Endothelial cell of umbilical vein (primary cell): ENCODE measurements around a stretch of chr4.

DNA sequence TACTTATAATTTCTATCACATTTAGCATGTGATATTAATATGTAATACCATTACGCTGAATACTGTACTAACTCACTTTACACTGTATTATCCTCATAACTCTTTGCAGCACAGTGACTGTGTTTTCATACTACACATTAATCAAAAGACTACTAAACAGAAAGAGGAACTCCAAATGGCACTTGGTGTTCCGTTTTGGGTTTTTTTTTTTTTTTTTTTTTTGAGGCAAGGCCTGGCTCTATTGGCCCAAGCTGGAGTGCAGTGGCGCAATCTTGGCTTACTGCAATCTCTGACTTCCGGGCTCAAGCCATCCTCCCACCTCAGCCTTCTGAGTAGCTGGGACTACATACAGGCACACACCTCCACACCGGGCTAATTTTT is 10.8 kb downstream of the KLHL8 start:
- PRO-cap = no peak
CAGE:
- cytosol, long polyA minus RNA = no peak
- cytosol, long polyA plus RNA = no peak
- long polyA plus RNA = no peak
- nucleus, long polyA minus RNA = no peak
- nucleus, long polyA plus RNA = no peak

DNA sequence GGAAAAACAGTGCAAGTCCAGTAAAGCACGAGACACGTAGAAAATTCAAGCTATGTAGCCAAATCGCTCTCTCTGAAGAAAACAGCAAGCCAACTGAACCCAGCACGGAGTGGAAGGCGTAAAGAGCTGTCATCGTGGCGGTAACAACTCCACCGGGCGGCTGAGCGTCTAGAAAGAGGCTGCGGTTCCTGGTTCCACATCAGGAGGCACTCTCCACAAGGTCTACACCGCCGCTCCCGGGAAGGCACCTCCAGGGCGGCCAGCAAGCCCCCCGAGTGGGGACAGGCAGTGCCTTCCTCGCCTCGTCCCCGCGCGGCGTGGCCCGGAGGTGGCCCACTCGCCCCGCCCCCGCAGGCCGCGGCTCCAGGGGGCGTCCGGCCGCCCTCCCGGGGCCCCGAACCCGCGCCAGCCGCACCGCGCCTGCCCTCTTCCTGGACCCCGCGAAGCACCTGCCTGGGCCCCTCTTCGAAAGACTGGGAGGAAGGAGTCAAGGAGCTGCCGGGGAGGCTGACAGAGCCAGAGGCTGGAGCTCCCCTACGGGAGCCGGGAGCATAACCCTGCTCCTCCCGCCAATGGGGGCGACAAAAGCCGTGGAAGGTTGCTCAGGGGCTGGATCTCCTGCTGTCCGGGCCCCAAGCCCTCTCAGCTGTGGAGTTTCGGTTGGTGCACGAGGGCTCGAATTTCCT is 689 bp downstream of the KLHL8 start:
- PRO-cap = bidirectional peak, plus-strand start at position 519 of the sequence, minus-strand start at position 277 of the sequence
CAGE:
- cytosol, long polyA minus RNA = no peak
- cytosol, long polyA plus RNA = no peak
- long polyA plus RNA = no peak
- nucleus, long polyA minus RNA = no peak
- nucleus, long polyA plus RNA = no peak

DNA sequence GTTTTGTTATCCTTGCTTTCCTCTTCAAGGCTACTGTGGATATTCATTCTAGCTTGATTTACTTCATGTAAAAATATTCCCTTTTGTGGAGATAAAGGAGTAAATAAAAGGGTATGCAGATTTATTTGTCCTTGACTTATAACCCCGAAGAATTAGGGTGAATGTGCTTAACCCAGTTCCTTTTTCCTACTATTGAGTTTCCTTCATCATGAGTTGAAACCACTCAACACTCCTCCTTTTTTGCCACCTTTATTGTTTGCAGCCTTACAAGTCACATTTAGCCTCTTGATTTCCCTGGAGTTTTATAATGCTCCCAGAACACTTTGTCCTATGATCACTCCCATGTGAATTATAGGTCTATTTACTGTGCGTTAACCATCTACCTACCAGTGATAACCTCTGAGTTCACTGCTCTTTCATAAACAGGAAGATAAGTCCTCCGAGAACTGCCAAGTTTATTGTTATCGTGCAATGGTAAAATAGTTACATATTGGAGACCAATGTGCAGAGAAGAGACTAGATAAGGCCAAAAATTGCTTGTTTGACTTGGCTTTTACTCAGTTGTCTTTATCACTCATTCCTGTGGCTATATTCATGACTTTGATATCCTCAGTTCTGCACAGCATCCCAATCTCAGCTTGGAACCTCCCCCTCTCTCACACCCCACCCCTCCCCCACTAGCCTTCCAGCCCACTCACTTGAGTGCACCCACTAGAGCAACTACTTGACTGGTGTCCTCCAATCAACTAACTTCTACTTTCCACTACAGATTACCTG is 13.0 kb upstream of the NUDT9 start:
- PRO-cap = no peak
CAGE:
- cytosol, long polyA minus RNA = no peak
- cytosol, long polyA plus RNA = no peak
- long polyA plus RNA = no peak
- nucleus, long polyA minus RNA = no peak
- nucleus, long polyA plus RNA = no peak

GRCh38 chr4:87417012-87417467 is 5.3 kb upstream of the NUDT9 start:
- PRO-cap = no peak
CAGE:
- cytosol, long polyA minus RNA = no peak
- cytosol, long polyA plus RNA = no peak
- long polyA plus RNA = no peak
- nucleus, long polyA minus RNA = no peak
- nucleus, long polyA plus RNA = no peak

- PRO-cap = no peak
CAGE:
- cytosol, long polyA minus RNA = no peak
- cytosol, long polyA plus RNA = no peak
- long polyA plus RNA = no peak
- nucleus, long polyA minus RNA = no peak
- nucleus, long polyA plus RNA = no peak
These were observed 3.2 kb downstream of the SPARCL1 start for GRCh38 chr4:87526001-87526355.

DNA sequence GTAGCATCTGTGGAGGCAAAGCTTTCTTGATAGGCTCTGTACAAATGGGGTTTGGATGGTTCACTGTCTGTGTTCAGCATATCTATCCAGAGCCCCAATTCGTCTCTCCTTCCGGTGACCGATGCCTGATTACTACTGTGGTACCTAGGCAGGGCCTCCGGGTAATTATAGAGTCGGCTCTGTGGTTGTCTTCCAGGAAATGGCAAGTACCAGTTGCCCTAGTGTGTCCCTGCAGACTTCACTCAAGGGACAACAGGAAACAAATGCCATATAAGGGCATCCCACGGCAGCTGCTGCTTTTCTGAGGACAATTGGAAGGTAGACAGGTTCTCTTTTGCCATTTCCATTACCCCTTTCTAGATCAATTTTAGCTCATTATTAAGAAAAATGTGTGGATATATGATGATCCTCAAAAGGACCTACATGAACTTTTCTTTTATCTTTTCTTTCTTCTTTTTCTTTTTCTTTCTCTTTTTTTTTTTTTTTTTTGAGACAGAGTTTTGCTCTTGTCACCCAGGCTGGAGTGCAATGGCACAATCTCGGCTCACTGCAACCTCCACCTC is 30.4 kb upstream of the SPARCL1 start:
- PRO-cap = no peak
CAGE:
- cytosol, long polyA minus RNA = no peak
- cytosol, long polyA plus RNA = no peak
- long polyA plus RNA = no peak
- nucleus, long polyA minus RNA = no peak
- nucleus, long polyA plus RNA = no peak

- PRO-cap = no peak
CAGE:
- cytosol, long polyA minus RNA = no peak
- cytosol, long polyA plus RNA = no peak
- long polyA plus RNA = no peak
- nucleus, long polyA minus RNA = no peak
- nucleus, long polyA plus RNA = no peak
These were observed 54.0 kb upstream of the IBSP start for GRCh38 chr4:87745265-87745774.

DNA sequence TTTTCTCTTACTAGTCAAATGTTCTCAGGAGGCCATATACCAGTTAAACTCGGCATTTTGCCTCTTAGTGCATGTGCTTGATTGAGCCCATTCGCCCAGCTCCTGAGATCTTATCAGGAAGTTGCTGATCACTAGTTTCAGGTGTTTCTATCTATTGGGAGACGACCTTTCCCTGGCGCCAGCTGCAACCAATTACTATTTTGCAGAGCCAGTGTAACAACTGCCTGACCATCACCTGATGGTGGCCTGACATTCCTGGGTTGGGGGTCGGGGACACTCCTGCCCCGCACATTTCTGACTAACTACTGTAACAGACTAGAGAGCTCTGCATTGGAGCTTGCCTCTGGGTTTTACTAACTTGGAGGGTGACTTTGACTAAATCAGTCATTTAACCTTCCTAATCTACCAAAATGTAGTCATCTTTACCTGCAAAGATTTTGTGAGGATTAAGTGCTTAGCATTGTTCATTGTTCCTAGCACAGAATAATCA is 37.5 kb upstream of the ABCG2 start:
- PRO-cap = no peak
CAGE:
- cytosol, long polyA minus RNA = no peak
- cytosol, long polyA plus RNA = no peak
- long polyA plus RNA = no peak
- nucleus, long polyA minus RNA = no peak
- nucleus, long polyA plus RNA = no peak

- PRO-cap = no peak
CAGE:
- cytosol, long polyA minus RNA = no peak
- cytosol, long polyA plus RNA = no peak
- long polyA plus RNA = no peak
- nucleus, long polyA minus RNA = no peak
- nucleus, long polyA plus RNA = no peak
These were observed 39.3 kb downstream of the PPM1K start for GRCh38 chr4:88244759-88245700.

- PRO-cap = bidirectional peak, plus-strand start at chr4:88591925, minus-strand start at chr4:88591922
CAGE:
- cytosol, long polyA minus RNA = no peak
- cytosol, long polyA plus RNA = no peak
- long polyA plus RNA = no peak
- nucleus, long polyA minus RNA = no peak
- nucleus, long polyA plus RNA = no peak
These were observed 662 bp upstream of the HERC3 start for GRCh38 chr4:88591560-88592075.

- PRO-cap = bidirectional peak, plus-strand start at chr4:88613728, minus-strand start at chr4:88613565
CAGE:
- cytosol, long polyA minus RNA = no peak
- cytosol, long polyA plus RNA = no peak
- long polyA plus RNA = no peak
- nucleus, long polyA minus RNA = no peak
- nucleus, long polyA plus RNA = no peak
These were observed 21.1 kb downstream of the HERC3 start for GRCh38 chr4:88613089-88613991.

DNA sequence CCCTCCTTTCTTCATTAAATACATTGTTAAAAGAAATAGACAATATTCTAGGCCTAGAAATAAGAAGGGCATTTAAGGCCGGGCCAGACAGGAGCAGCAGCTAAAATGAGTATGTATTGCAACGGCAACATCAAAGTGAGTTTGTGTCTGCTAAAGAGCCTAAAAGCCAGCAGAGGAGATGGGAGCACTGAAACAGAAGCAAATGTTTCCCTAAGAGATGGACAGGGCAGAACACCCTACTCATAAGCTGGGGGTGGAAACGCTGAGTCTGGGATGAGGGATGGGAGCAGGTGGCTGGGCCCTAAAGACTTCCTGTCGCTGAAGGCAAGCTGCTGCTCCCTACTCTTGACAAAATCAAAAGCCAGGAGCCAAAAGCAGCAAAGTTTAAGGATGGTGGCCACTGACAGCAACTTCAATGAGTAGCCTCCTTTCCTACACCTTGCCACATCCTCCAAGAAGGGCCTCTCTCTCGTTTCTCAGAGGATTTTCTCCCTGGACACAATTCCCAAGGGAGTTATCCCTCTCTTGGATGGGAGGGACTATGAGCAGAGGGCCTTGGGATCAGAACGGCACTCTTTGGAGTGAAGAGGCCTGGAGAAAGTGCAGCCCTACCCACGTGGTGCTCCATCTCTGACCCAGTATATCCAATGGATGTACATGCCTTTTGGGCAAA is 40.6 kb upstream of the NAP1L5 start:
- PRO-cap = no peak
CAGE:
- cytosol, long polyA minus RNA = no peak
- cytosol, long polyA plus RNA = no peak
- long polyA plus RNA = no peak
- nucleus, long polyA minus RNA = no peak
- nucleus, long polyA plus RNA = no peak

GRCh38 chr4:88771671-88772411 is 74.2 kb upstream of the NAP1L5 start:
- PRO-cap = no peak
CAGE:
- cytosol, long polyA minus RNA = no peak
- cytosol, long polyA plus RNA = no peak
- long polyA plus RNA = no peak
- nucleus, long polyA minus RNA = no peak
- nucleus, long polyA plus RNA = no peak

- PRO-cap = no peak
CAGE:
- cytosol, long polyA minus RNA = no peak
- cytosol, long polyA plus RNA = no peak
- long polyA plus RNA = no peak
- nucleus, long polyA minus RNA = no peak
- nucleus, long polyA plus RNA = no peak
These were observed 118.8 kb upstream of the NAP1L5 start for GRCh38 chr4:88816458-88816894.

DNA sequence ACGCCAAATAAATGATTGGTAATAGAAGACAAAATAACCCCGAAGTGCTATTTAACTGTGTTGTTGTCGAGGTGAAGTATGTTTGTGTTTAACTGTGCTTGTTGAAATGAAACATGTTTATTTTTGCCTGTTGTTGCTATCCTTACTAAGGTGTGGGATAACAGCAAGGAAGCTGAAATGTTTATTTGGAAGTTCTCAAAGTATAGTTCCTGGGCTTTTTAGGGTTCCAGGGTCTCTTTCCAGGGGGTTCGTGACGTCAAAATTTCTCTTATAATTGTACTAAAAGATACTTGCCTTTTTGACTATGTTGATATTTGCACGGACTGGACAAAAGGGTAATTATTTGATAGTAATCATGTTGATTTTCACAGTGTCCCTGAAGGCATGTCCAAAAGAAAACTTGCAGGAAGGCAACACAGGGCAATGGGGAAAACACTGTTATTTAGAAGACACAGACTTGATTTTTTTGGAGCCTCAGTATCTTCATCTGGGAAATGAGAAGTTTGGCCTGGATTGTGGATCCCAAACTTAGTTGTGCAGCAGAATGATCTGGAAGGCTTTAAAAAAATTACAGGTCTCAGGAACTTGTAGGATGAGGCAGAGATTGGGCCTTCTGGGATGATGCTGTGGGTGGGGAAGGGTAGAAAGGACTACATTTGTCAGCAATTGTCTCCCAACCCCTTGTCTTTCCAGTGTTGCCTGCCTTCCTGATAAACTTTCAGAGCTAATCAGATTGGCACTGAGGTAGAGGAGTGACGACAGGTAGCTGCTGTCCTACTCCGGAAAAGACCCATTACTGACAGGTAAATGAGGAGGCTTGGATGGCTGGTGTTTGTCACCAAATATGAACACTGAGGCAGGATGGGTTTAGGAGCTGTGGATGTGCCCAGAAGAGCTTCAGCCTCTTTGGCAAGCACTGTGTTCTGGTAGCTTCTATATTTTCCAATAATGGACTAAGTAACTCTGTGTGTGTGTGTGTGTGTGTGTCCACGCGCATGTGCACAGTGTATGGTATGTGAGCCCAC is 33.1 kb downstream of the GPRIN3 start:
- PRO-cap = no peak
CAGE:
- cytosol, long polyA minus RNA = no peak
- cytosol, long polyA plus RNA = no peak
- long polyA plus RNA = no peak
- nucleus, long polyA minus RNA = no peak
- nucleus, long polyA plus RNA = no peak

DNA sequence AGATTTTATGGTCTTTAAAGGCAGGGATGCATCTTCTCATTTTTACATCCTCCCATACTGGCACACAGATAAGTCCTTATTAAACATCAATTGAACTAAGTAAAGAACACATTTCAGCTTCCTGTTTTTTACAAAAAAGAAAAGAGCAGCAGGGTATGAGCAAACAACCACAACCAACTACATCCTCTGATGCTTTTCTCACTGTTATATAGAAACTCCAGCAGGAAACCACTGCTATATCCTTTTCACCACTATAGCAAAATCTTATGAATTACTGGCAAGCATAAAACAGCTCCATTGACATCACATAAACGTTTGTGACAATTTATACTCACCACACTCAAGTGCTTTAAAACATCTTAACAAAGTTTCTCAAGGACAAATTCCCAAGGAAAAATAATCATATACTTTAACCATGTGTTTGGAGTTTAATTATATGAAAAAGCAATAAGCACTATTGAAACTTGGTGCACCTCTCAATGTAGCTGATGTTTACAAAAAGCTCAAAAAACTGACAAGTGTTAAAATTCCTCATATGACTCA is 13.0 kb downstream of the GPRIN3 start:
- PRO-cap = no peak
CAGE:
- cytosol, long polyA minus RNA = no peak
- cytosol, long polyA plus RNA = no peak
- long polyA plus RNA = no peak
- nucleus, long polyA minus RNA = no peak
- nucleus, long polyA plus RNA = no peak

- PRO-cap = no peak
CAGE:
- cytosol, long polyA minus RNA = no peak
- cytosol, long polyA plus RNA = no peak
- long polyA plus RNA = no peak
- nucleus, long polyA minus RNA = no peak
- nucleus, long polyA plus RNA = no peak
These were observed 1.8 kb downstream of the GPRIN3 start for GRCh38 chr4:89305713-89306350.

- PRO-cap = no peak
CAGE:
- cytosol, long polyA minus RNA = no peak
- cytosol, long polyA plus RNA = no peak
- long polyA plus RNA = no peak
- nucleus, long polyA minus RNA = no peak
- nucleus, long polyA plus RNA = no peak
These were observed 91.3 kb downstream of the SNCA start for GRCh38 chr4:89745602-89746057.

DNA sequence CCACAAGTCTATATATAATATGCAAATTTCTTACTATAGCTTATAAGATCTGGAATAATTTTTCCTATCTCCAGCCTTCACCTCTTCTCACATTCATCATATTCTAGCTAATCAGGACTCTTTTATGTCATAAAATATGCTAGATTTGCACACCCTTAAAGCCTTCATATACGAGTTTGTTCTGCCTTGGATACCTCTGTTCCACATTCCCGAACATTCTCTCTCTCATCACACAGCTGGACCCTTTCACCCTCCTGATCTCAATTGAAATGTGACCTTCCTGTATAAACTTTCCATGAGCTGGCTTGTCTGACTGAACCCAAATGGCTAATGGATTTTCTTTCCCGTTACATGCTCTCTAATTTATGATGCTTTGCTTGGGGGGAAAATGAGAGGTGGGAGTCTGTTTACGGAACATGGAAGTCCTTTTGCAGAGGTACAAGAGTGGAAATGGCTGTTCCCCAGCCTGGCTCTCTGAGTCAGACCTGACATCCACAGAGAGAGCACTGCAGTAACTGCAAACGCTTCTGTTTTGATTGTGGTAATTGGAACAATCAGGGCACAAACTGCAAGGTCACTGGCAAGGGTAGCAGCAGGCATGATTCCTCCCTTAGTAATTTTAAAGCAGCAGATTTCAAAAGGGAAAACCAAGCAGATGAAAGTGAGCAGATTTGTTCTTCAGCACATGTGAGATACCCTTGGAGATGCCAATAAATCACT is 84.1 kb downstream of the SNCA start:
- PRO-cap = bidirectional peak, plus-strand start at position 569 of the sequence, minus-strand start at position 487 of the sequence
CAGE:
- cytosol, long polyA minus RNA = no peak
- cytosol, long polyA plus RNA = no peak
- long polyA plus RNA = no peak
- nucleus, long polyA minus RNA = no peak
- nucleus, long polyA plus RNA = no peak

GRCh38 chr4:89837897-89838050 is 813 bp upstream of the SNCA start:
- PRO-cap = no peak
CAGE:
- cytosol, long polyA minus RNA = no peak
- cytosol, long polyA plus RNA = no peak
- long polyA plus RNA = no peak
- nucleus, long polyA minus RNA = start-site peak on the plus strand at chr4:89837938-89838024, 6 reads
- nucleus, long polyA plus RNA = no peak